Placental epithelial cell (primary cell): ENCODE measurements around a stretch of chr1.

DNA sequence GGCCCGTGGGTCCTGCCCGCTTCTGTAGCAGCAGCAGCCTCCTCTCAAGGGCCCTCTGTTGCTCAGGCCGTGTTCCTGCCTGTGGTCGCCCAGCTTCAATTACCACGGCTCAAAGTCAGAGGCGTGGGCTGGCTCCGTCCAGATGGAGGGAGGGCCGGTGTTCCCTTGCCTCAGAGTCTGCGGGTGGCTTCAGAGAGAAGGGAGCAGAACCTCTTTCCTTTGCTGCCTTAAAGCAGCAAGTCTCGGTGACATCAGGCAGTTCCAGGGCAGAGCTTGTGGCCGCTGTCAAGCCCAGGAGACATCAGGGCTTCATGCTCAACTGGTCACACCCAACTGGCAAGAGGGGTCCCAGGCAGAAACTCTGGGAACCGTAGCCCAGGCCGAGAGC, 270.5 kb upstream of the VAMP3 start:
- CAGE, long polyA plus RNA = no peak

DNA sequence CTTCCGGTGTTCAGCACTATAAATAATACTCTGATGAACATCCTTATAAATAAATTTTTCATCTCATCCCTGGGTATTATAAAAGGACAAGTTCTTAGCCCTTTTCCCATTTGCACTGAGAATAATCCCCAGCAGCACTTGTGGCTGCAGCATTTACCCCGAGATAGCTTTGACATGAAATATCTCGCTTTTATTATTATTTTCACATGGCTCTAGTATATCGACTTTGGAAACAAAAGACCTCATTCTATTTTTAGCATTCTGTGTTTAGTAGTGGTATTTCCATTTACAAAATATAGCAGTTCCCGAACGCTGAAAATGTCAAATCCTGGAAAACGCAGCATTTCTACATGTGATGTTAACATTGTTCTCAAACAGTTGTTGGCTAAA, 227.8 kb upstream of the VAMP3 start:
- CAGE, long polyA plus RNA = no peak

DNA sequence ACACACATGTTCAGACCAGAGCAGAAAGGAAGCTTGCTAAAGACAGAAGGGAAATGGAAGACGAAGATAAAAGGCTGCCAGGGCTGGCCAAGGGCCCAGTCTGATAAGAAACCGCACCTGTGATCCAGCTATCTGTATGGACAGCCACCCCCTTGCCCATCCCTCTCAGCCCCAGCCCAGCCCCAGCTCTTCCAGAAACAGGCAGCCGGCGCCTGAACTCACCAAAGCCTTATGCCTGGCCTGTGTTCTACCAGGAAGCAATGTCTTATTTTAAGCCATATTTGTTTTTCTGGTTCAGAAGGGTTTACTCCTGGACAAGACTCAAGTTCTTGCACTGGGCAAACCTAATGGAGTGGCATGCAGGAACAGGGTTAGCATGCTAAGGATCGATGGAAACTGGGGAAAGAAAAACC, 198.3 kb upstream of the VAMP3 start:
- CAGE, long polyA plus RNA = no peak

DNA sequence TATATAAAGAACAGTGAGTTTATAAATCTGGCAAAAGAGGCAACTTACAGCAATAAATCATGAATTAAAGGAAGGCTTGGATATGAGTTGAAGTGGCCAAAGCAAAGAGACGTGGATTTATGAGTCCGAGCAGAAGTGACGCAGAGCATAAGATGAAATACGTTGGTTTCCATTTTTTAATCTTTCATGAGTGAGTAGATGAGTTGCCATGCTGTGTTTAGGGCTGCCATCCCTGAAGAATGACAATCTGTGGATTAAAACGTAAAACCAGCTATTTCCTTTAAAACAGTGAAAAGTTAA, 344 bp upstream of the UTS2 start:
- CAGE, long polyA plus RNA = no peak

- CAGE, long polyA plus RNA = no peak
Observed at GRCh38 chr1:7886371-7886725, 33.5 kb upstream of the UTS2 start.

- CAGE, long polyA plus RNA = no peak
Observed at GRCh38 chr1:7930173-7930481, 10.5 kb downstream of the TNFRSF9 start.

- CAGE, long polyA plus RNA = no peak
Observed at GRCh38 chr1:7965070-7965530, 3.6 kb downstream of the PARK7 start.

DNA sequence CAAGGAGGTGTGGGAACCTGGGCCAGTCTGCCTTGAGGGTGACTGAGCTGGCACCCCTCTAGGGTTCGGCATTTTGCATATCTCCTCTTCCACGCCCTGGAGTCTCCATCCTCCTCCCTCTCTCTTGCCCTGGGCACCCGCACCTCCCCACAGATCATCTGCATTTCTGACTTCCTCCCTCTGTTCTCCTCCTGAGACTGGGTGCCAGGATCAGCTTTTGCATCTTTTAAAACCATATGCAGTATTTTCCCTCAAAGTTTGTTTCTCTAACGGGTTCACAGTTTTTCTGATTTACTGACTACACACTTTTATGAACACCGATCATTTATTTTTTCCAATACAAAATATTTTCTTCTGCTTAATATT, 107.2 kb upstream of the ERRFI1 start:
- CAGE, long polyA plus RNA = no peak

- CAGE, long polyA plus RNA = no peak
Observed at GRCh38 chr1:8353818-8354195, 35.9 kb downstream of the SLC45A1 start.

DNA sequence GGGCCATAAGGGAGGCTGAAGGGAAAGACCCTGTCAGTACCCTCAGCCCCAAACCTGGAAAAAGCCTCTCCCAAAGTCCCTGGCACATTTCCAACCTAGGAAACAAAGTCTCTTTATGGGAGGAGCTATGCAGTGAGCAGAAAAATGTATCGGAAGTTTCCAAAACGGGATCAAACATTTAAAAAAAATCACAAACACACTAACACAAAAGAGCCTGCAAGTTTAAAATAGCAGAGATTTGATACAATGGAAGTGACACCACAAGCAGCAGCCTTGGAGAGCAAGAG, 45.5 kb downstream of the SLC45A1 start:
- CAGE, long polyA plus RNA = no peak

- CAGE, long polyA plus RNA = no peak
Observed at GRCh38 chr1:8370885-8371658, 53.2 kb downstream of the SLC45A1 start.

GRCh38 chr1:8395996-8396663, 78.2 kb downstream of the SLC45A1 start:
- CAGE, long polyA plus RNA = no peak

GRCh38 chr1:8399517-8400083, 81.7 kb downstream of the SLC45A1 start:
- CAGE, long polyA plus RNA = no peak

- CAGE, long polyA plus RNA = no peak
Observed at GRCh38 chr1:8452042-8452480, 134.1 kb downstream of the SLC45A1 start.

GRCh38 chr1:8711827-8713209, 105.1 kb downstream of the RERE start:
- CAGE, long polyA plus RNA = no peak

- CAGE, long polyA plus RNA = no peak
Observed at GRCh38 chr1:8783686-8784610, 33.5 kb downstream of the RERE start.

GRCh38 chr1:8789288-8790087, 28.0 kb downstream of the RERE start:
- CAGE, long polyA plus RNA = no peak

DNA sequence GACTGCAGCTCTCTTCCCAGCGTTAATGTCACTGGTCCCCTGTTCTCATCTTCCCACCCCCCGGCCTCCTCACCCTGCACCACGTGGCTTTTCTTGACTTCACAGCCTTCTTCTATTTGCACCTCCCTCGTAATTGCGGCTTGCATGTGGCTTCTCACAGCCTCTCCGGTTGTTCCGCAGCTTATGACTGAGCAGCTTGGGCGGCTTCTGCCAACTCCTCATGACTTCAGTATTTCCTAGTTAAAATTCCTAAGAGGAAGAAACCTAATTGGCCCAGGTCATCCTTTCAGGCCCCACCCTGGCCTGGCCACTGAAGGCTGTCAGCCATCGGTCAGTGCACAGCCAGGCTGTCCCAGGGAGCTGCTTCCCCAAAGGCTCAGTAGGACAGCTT, 8.5 kb upstream of the RERE start:
- CAGE, long polyA plus RNA = no peak

DNA sequence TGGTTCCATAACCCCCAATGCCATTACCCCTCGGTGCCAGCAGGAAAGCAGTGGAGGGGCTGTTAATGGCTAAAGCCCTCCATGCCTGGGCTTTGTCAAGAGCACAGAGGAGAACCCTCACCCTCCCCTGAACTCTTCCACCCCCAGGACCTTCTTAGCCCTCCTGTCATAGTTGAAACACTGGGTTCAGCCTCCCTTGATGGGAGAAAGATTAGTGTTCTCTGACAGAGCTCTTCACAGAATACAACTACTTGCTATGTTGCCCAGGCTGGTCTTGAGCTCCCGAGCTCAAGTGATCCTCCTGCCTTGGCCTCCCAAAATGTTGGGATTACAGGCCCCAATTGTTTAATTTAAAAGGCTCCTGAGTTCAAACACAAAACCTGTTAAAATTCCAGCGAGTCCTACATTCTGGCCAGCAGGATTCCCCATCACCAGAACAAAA, 15.1 kb downstream of the ENO1 start:
- CAGE, long polyA plus RNA = no peak

DNA sequence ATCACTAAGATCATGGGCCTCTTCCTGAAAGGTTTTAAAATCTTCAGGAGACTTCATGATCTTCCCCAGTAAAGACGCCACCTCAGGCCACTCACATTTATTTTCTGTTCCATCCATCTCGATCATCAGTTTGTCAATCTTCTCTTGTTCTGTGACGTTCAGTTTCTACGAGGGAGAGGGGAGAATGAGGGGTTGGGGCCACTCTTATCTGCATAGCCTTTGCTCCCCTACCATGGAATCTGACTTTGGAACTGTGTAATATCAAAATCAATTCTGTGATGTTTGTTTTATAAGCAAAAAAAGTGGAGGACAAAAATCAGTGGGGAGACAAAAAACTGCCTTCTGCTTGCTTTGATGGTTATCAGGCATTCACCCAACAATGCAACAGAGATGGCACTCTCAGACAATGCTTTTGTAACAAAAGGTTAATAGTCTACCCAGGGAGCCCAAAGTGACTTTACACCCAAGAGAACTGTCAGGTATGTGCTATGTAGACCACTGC, 10.5 kb downstream of the ENO1 start:
- CAGE, long polyA plus RNA = no peak